ENCODE measurements around a stretch of chr17.

DNA sequence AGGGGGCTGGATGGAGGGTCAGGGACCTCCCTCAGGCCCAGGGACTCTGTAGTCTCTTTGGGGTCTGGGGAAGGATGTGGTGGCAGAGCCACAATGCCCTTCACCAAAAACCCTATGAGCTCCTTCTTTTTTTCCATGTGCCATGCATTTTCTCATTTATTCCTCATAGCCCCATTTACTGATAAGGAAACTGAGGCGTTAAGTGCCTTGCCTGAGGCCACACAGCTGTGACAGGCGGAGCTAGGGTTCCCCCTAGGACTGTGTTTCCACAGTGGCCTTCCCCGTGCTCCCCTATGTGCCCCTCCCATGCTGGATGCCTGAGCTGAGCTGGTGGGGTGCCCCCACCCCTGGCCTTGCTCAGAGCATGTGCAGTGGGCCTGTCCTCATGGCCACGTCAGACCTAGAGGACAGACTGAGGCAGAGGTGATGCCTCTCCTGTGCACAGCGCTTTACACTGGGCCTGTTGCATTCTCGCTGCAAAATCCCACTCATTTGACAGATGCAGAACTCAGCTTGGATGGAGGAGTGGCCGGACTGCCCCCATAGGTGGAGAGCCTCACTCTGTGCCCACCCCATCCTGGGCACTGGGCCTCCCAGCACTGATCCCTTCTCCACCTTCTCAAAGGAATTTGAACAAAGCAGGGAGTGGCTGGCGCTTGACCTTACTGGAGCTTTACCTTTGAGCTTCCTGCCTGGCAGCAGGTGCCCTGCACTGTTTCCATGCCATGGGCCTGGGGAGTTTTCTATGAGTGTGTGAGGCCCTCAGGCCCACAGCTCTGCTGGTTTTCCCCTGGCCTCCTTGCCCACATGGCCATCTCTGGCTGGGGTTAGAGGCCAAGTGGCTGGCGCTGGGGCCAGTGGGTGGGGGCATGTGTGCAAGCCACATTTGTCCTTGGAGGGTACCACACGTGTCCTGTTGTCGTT lies 2.6 kb downstream of the MAP2K3 start:
- PRO-cap, result no peak
CAGE:
- cytosol, long polyA minus RNA, result no peak
- cytosol, long polyA plus RNA, result no peak
- long polyA plus RNA, result no peak
- nucleus, long polyA minus RNA, result no peak
- nucleus, long polyA plus RNA, result no peak

- PRO-cap, result no peak
CAGE:
- cytosol, long polyA minus RNA, result no peak
- cytosol, long polyA plus RNA, result no peak
- long polyA plus RNA, result no peak
- nucleus, long polyA minus RNA, result no peak
- nucleus, long polyA plus RNA, result no peak
These were observed 16.5 kb downstream of the MAP2K3 start for GRCh38 chr17:21300922-21301523.

DNA sequence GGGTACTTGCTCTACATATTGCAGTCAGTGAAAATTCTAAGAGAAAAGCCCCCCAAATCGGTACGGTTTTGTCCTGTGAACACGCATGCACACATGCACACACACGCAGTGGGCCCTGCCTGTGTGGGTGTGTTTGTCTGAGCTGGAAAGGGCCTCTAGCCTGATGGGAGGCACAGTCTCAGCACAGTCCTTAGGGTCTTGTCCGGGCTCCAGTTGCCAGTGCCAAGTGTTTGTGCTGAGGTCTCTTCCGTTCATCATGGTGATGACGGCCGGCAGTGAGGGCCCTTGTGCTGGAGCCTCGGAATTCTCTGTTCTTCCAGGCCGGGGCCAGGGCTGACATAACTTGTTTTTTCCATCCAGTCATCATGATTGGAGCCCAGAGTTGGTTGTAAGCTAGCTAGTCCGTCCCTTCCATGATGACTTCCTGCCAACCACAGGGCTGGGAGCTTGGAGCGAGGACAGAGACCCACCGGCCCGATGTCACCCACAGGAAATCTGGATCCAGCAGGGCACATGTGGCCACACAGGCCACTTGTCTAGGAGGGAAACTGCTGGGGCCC lies 26.5 kb downstream of the MAP2K3 start:
- PRO-cap, result no peak
CAGE:
- cytosol, long polyA minus RNA, result no peak
- cytosol, long polyA plus RNA, result no peak
- long polyA plus RNA, result no peak
- nucleus, long polyA minus RNA, result no peak
- nucleus, long polyA plus RNA, result no peak

- PRO-cap, result no peak
CAGE:
- cytosol, long polyA minus RNA, result no peak
- cytosol, long polyA plus RNA, result no peak
- long polyA plus RNA, result no peak
- nucleus, long polyA minus RNA, result no peak
- nucleus, long polyA plus RNA, result no peak
These were observed 11.7 kb downstream of the KCNJ12 start for GRCh38 chr17:21387651-21388466.

GRCh38 chr17:21674203-21674854 lies 18.0 kb upstream of the KCNJ18 start:
- PRO-cap, result unidirectional peak, minus-strand start at chr17:21674544
CAGE:
- cytosol, long polyA minus RNA, result no peak
- cytosol, long polyA plus RNA, result no peak
- long polyA plus RNA, result no peak
- nucleus, long polyA minus RNA, result no peak
- nucleus, long polyA plus RNA, result no peak

DNA sequence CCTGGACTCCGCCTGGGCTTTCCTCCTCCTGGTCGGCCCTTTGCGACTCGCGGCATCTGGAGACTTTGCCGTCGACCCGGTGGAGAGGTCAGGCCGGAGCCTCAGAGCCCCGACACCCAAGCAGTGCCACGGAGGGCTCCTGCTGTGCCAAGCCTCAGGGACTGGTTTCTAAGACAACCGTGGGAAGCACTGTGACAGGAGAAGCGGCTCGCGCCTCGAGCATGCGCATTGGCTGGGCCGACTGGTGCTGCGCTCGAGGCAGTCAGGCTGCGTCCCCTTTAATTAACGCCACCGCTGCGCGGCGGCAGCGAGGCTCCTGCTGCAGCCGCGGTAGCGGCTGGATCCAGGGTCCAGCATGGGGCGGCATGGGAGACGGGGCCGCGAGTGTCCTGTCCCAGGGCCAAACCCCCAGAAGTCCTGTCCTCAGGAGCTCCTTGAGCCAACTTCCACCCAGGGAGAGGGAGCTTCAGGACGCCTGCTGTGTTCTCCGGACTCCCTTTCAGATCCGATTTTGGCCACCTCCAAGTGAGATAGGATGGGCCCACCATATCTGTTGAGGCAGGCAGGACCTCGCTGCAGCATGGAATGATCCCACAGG lies 11.3 kb upstream of the KCNJ18 start:
- PRO-cap, result no peak
CAGE:
- cytosol, long polyA minus RNA, result no peak
- cytosol, long polyA plus RNA, result no peak
- long polyA plus RNA, result no peak
- nucleus, long polyA minus RNA, result no peak
- nucleus, long polyA plus RNA, result no peak

DNA sequence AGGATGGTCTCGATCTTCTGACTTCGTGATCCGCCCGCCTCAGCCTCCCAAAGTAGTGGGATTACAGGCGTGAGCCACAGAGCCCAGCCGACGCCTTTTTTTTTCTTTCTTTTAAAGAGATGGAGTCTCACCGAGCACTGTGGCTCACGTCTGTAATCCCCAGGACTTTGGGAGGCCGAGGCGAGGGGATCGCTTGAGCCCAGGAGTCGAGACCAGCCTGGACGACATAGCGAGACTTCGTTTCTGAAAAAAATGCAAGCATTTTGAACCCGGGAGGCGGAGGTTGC lies 524.3 kb downstream of the KCNJ18 start:
- PRO-cap, result no peak
CAGE:
- cytosol, long polyA minus RNA, result no peak
- cytosol, long polyA plus RNA, result no peak
- long polyA plus RNA, result no peak
- nucleus, long polyA minus RNA, result no peak
- nucleus, long polyA plus RNA, result no peak

- PRO-cap, result no peak
CAGE:
- cytosol, long polyA minus RNA, result no peak
- cytosol, long polyA plus RNA, result no peak
- long polyA plus RNA, result no peak
- nucleus, long polyA minus RNA, result no peak
- nucleus, long polyA plus RNA, result no peak
These were observed 609.1 kb downstream of the KCNJ18 start for GRCh38 chr17:22301418-22301744.

DNA sequence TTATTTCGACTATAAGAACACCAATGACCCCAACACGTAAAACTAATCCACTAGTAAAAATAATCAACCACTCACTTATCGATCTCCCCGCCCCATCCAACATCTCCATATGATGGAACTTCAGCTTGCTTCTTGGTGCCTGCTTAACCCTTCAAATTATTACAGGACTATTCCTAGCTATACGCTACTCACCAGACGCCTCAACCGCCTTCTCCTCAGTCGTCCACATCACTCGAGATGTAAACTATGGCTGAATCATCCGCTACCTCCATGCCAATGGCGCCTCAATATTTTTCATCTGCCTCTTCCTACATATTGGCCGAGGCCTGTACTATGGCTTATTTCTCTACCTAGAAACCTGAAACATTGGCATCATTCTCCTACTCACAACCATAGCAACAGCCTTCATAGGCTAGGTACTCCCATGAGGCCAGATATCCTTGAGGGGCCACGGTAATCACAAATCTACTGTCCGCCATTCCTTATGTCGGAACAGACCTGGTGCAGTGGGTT lies 827.3 kb downstream of the KCNJ18 start:
- PRO-cap, result no peak
CAGE:
- cytosol, long polyA minus RNA, result no peak
- cytosol, long polyA plus RNA, result no peak
- long polyA plus RNA, result no peak
- nucleus, long polyA minus RNA, result no peak
- nucleus, long polyA plus RNA, result no peak

GRCh38 chr17:26774788-26775229 lies 519.1 kb upstream of the WSB1 start:
- PRO-cap, result no peak
CAGE:
- cytosol, long polyA minus RNA, result no peak
- cytosol, long polyA plus RNA, result no peak
- long polyA plus RNA, result no peak
- nucleus, long polyA minus RNA, result no peak
- nucleus, long polyA plus RNA, result no peak

DNA sequence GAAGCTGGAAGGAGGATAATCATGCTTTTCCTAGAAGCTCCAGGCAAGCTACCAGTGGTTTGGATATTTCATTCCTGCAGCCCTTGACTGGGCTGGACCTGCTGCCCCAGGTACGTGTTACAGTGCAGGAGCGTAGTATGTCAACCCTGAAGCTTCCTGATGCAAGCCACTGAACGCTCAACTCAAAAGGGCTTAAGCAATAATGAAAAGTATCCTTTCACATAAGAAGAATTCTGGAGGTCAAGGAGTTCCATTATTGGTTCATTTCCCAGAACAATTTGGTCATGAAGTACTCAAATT lies 37.8 kb upstream of the WSB1 start:
- PRO-cap, result bidirectional peak, plus-strand start outside the sequence, minus-strand start at position 184 of the sequence
CAGE:
- cytosol, long polyA minus RNA, result no peak
- cytosol, long polyA plus RNA, result no peak
- long polyA plus RNA, result no peak
- nucleus, long polyA minus RNA, result no peak
- nucleus, long polyA plus RNA, result no peak

DNA sequence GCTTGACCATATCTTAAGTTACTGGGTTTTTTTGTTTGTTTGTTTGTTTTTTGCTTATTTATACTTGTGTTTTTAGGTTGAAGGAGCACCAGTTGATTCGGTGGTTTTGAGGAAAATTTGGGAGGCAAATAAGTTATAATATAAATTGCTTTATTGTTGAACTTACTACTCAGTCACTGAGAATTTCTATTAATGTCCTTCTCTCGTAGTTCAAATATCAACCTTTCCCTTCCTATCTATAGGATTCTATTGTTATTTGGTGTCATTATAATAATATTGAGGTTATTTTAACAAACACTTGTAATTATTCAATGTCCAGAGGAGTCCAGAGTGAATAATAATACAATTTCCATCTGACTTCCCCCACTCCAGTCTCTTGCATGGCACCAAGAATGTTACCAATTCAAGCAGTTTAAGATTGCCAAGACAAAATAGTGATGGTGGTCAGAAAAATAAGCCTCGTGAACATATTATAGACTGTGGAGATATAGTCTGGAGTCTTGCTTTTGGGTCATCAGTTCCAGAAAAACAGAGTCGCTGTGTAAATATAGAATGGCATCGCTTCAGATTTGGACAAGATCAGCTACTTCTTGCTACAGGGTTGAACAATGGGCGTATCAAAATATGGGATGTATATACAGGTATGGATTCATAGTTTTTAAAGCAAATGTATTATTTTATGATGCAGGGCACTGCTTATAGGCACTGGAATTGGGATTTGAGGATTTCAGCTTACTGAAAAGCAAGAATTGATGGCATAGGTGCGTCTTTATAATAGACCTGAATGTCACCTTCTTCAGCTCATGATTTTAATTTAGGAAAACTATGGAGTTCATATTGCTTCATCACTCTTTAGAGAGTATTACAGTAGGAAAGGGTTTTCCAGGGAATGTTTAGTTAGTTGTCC lies 9.3 kb downstream of the WSB1 start:
- PRO-cap, result no peak
CAGE:
- cytosol, long polyA minus RNA, result no peak
- cytosol, long polyA plus RNA, result no peak
- long polyA plus RNA, result no peak
- nucleus, long polyA minus RNA, result no peak
- nucleus, long polyA plus RNA, result no peak

GRCh38 chr17:27344184-27344928 lies 50.4 kb downstream of the WSB1 start:
- PRO-cap, result bidirectional peak, plus-strand start at chr17:27344451, minus-strand start at chr17:27344478
CAGE:
- cytosol, long polyA minus RNA, result no peak
- cytosol, long polyA plus RNA, result no peak
- long polyA plus RNA, result no peak
- nucleus, long polyA minus RNA, result no peak
- nucleus, long polyA plus RNA, result no peak

DNA sequence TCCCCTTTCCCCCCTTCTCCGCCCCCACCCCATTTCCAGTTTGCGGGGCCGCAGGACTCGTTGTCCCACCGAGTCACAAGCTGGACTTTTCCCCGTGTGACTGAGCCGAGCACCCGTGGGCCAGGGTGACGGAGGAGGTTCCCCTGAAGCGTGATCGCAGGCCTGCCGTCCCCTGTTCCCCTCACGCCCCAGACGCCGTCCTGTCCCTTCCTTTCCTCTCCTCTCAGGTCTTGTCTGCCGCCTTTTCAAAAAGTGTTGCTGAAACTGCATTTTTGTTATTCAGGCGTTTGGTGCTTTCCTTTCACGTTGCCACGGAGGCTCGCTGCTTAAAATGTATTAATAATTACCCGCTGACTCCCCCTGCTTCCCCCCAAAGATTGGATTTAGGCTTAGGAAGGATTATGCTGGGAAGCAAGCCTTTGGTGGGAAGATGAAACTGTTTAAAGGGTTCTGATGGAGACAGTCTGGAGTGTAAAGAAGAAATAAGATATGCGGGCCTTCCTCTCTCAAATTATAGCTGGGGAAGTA lies 951 bp downstream of the KSR1 start:
- PRO-cap, result no peak
CAGE:
- cytosol, long polyA minus RNA, result no peak
- cytosol, long polyA plus RNA, result no peak
- long polyA plus RNA, result no peak
- nucleus, long polyA minus RNA, result no peak
- nucleus, long polyA plus RNA, result no peak

DNA sequence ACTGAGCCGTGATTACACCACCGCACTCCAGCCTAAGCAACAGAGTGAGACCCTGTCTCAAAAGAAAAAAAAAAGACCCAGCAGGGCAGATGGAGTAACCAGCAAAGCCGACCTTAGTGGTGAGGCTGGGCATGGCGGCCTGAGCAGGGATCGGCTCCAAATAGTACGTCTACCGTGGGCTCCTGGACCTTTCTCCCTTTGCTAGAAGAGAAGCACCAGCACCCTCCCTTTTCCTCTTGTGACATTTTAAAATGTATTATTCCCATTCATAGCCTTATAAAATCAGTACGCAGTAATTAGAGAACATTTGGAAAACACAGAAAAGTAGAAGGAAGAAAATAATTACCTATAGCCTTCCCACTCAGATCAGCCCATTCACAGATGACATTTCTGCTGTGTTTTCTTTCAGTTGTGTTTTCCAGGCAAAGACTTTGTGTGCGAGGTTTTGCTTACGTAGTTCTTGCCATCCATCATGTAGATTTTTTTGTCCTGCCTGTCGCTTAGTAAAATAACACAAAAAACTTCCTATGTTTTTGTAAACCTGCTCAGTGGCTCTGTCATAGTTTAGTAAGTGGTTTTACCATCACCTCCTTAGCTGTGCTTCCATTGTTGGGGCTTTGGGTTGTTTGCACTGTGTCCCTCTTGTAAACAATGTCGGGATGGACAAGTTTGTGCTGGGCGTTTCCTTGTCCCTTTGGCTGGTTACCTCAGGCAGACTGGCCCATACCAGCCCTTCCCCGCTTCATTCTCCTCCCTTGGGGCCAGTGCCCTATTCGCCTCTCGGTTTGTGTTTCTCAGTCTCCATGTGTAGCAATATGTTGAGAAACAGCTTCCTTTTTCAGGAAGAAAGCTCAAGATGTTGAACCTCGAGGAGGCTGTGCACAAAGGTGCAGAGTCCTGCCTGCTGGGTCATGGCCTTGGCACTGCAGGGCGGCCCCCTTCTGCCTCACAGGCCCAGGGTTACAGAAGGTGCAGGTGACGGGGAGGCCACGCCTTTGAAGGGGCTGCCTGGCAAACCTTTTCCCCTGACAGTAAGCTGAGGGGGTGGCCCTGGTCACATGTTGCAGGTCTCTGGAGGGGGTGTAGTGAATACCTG lies 74.5 kb downstream of the KSR1 start:
- PRO-cap, result no peak
CAGE:
- cytosol, long polyA minus RNA, result no peak
- cytosol, long polyA plus RNA, result no peak
- long polyA plus RNA, result no peak
- nucleus, long polyA minus RNA, result no peak
- nucleus, long polyA plus RNA, result no peak

GRCh38 chr17:27566459-27566935 lies 64.5 kb upstream of the LGALS9 start:
- PRO-cap, result no peak
CAGE:
- cytosol, long polyA minus RNA, result no peak
- cytosol, long polyA plus RNA, result no peak
- long polyA plus RNA, result no peak
- nucleus, long polyA minus RNA, result no peak
- nucleus, long polyA plus RNA, result no peak

DNA sequence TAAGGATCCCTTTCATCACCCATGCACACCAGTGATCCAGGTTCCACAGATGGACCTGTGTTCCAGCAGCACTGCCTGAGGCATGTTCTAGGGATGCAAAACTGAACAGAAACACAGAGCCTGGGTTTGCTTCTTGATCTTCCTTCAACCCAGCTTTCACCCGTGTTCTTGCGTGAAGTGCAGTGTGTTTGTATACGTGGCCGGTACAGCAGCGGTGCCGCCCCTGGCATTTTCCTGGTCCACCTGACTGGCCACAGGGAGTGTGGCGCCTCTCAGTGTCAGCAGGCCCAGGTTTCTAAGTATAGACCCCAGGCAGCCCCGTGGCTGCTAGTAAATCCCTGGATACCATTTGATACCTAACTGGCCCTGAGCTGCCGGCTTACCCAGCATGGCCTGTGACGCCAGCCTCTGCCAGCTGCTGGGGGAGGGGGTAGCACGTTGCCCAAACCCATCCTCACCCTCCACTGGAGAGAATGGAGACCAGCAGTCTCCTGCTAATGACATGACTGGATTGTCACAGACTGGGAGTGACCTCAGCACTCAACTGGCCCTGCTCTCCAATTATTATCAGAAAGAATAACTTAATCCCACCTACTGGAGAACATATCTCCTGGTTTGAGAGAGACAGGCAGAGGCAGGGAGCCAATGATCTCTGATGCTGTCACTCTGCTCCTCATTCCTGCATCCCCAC lies 59.2 kb upstream of the LGALS9 start:
- PRO-cap, result no peak
CAGE:
- cytosol, long polyA minus RNA, result no peak
- cytosol, long polyA plus RNA, result no peak
- long polyA plus RNA, result no peak
- nucleus, long polyA minus RNA, result no peak
- nucleus, long polyA plus RNA, result no peak

DNA sequence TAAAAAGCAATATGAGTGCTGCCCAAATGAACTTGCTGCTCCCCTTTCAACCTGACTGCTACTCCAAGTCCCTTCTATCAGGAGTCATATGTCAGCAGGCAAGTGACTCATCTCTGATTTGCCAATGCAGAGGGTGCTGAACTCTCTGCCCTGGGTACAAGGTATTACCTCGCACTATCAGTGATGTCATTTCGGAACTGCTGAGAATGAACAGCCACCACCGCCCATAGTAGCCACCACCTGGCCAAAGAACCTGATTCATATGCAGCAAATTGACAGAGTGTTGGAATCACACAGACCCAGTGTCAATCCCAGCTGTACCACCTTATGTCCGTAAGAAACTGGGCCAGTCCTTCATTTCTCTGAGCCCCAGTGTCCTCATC lies 31.2 kb downstream of the LYRM9 start:
- PRO-cap, result no peak
CAGE:
- cytosol, long polyA minus RNA, result no peak
- cytosol, long polyA plus RNA, result no peak
- long polyA plus RNA, result no peak
- nucleus, long polyA minus RNA, result no peak
- nucleus, long polyA plus RNA, result no peak

DNA sequence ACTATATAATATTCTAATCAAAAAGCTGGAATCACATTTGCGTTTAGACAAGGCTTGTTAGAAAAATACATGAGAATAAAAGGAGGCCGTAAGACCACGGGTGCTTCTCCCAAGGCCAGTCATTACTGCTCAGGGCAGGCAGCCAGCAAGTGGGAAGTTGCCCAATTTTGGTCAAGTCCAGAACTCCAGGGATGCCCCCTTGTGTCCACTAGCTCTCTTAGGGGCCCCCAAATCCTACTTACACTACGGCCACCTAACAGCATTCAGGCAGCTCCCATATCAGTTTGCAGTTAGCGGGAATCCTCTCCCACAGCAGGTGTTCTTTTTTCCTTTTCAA lies 26.0 kb upstream of the LYRM9 start:
- PRO-cap, result no peak
CAGE:
- cytosol, long polyA minus RNA, result no peak
- cytosol, long polyA plus RNA, result no peak
- long polyA plus RNA, result no peak
- nucleus, long polyA minus RNA, result no peak
- nucleus, long polyA plus RNA, result no peak

DNA sequence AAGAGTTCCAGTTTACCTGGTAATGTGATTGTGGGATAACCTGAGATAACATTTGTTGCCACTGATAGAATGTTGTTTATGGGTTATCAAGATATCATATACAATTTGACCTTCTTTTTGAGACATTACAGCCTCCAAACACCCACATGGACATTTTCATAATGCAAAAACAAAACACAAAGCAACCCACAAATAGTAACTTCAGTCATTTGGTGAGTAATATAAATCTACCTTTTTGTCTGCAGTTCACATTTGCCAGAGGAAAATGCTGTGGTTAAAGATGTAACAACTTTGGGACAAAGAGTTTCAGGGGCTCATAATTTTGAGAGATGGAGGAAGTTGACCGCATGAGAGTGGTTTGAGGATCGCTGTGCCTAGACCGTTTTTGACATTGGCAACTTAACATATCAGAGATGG lies 3.9 kb downstream of the NLK start:
- PRO-cap, result no peak
CAGE:
- cytosol, long polyA minus RNA, result no peak
- cytosol, long polyA plus RNA, result no peak
- long polyA plus RNA, result no peak
- nucleus, long polyA minus RNA, result no peak
- nucleus, long polyA plus RNA, result no peak